Sternocleidomastoid (tissue), 1 donor: Measurements from ENCODE around the gene MGAT1.

DNA sequence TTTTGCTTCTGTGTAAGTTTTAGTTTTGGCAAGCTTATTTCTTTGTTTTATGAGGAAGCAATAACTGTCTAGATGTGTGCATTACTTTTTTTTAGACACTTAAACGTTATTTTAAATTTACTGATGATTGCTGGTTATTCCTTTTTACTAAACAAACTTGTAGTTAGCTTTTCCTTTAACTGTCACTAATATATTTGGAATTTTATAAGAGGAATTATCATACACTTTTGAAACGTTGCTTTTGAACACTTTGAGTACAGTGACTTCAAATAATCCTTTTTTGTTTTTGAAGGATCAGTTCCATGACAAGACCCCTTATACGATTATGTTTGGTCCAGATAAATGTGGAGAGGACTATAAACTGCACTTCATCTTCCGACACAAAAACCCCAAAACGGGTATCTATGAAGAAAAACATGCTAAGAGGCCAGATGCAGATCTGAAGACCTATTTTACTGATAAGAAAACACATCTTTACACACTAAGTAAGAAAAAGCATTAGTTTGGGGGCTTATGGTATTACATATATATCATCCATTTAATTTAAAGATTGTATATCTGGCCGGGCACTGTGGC, 10.9 kb downstream of the CANX start:
- PRO-cap, result no peak

DNA sequence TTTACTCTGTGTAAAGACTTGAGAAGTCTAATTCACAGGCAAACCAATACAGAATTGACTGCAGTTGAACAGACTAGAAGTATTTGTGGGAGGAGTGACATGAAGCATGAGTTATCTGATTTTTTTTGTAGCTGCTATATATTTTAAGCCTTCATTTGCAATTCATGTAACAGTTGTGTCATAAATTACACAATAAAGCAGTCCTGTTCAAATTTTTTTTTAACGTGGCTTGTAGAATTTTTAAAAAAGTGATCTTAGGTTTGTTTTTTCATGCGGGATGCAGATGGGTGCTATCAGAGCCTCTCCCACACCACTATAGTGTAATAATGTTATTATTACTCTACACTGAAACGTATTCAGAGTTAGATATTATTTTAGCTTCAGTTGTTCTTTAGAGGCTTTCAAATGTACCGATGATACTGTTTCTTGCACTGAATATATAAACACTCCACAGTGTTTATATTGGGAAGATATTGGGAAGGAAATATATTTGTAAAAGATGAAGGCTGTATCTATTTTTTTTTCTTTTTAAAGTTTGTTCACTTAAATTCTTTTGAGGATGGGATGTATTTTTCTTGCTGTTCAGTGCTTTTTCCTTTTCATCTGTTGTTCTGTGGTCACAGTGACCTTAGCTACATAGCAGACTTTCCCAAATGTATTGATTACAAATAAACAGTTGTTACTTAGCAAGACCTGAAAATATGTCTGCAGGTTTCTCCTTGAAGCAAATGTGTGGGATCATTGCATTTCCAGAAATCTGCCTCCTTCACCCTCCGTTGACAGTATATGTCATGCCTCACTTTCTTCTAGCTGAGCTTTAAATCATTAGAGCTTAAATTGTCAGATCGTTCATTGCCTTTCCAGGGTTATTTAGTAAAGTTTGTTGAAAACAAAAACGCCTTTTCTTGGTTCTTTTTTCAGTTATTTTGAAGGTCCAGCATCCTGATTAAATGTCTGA, 2.6 kb upstream of the MAML1 start:
- PRO-cap, result no peak

GRCh38 chr5:179759887-179760502, 27.4 kb downstream of the MAML1 start:
- PRO-cap, result no peak

DNA sequence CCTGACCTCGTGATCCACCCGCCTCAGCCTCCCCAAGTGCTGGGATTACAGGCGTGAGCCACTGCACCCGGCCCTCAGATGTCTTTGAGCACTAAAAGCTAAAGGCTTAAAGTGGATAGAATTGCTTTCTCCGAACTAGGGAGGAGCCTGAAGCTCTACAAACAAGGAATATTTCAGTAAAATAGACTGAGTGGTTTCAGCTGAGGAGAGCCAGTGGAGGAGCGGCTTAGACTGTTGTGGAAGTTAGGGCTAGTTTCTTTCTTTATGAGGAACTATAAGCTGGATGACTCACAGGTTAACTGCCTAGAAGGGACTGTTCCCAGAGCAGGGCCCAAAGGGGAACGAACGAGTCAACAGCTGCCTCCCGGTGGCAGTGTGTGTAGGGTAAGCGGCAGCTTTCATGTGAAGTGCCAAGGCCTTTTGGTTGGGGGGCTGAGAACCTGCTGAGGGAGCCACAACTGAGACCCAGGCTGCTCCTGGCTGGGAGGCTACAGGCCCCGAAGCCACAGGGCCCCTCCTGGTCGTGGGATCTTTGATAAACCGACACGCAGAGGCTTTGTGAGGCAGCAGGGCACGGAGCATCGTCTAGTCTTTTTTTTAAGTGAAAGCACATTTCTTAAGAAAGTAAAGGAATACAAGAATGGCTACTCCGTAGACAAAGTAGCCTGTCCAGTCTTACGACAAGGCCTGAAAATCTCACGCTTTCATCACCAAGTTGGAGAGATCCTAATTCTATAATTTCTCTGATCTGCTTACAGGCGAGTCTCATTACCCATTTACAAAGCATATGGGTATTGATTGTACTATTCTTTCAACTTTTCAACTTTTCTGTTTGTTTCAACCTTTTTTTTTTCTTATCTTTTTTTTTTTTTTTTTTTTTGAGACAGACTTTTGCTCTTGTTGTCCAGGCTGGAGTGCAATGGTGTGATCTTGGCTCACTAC, 7.1 kb downstream of the SQSTM1 start:
- PRO-cap, result no peak

- PRO-cap, result no peak
Observed at GRCh38 chr5:179870056-179870731, 11.6 kb upstream of the MRNIP start.

DNA sequence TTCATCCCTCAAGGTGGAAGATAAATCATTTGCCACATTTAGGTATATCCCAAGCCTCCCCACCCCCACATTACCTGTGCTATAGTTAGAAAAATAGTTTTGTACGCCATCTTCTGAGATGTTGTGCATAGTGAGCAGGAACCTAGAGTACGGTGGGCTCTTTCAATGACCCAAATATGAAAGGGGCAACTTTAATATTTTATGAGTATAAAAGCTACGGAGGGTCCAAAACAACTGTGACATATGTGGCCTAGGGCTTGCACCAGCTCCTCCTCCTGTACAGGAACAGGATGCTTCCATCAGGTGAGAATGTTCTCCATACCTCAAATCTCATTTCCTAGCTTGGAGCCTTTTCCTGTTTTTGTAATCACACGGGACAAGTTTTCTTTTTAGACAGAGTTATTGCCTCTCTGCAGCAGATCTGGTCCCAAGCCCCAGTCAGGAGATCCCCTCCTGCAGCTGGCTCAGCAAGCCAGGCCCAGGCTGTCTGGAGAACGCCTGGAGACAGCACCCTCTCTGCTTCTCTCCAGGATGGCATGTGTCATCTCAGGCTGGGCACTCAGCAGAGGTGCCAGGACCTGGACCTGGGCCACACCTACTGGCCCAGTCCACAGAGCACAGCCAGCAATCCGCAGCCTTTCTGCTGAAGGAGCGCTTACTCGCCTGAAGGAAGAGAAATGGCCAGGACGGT, 4.5 kb upstream of the TBC1D9B start:
- PRO-cap, result no peak

DNA sequence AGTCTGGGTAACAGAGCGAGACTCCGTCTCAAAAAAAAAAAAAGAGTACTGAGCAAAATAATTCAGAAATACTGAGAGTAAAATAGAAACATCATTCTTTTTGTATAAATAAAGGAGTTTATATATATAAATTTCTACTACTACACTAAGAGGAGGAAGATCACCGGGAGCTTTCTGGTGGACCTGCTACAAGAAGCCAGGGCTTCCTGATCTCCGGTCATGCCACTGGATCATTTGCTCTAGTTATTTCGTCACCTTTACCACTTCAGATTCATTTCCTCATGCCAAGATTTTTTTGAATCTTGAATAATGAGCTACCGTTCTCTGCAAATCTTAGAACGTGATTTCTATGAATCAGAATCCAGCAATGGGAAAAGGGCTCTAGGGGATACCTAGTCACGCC, 51.9 kb upstream of the TBC1D9B start:
- PRO-cap, result no peak

GRCh38 chr5:180085772-180086227, 14.2 kb upstream of the RNF130 start:
- PRO-cap, result no peak

DNA sequence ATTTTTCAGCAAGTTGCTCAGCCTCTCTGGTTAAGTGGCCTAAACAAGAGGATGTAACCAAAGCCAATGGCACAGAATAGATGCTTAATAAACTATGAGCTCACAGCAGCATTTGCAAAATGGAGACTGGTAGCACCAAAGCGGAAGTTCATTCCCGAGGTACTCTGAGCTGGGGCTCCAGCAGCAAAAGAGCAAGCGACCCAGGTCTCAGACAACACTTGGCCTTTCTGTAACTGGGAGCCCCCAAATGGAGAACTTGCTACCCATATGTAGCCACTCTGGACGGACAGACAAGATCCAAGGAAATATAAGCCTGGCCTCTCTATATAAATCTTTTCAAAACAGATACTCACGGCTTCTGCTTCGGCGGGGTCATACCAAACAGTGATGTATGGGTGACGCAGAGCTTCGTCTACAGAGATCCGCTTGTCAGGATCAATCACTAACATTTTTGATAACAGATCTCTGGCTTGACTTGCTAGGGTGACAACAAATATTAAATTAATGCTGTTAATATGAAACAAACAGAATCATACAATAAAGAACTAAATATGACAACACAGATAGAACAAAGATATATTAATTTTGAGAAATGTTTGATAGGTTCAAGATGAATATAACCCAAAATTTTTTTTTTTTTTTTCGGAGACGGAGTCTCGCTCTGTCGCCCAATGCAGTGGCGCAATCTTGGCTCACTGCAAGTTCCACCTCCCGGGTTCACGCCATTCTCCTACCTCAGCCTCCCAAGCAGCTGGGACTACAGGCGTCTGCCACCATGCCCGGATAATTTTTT, 31.9 kb upstream of the RASGEF1C start:
- PRO-cap, result no peak

GRCh38 chr5:180244851-180245611, 36.0 kb upstream of the RASGEF1C start:
- PRO-cap, result no peak

GRCh38 chr5:180441401-180441924, 52.7 kb upstream of the CNOT6 start:
- PRO-cap, result no peak

DNA sequence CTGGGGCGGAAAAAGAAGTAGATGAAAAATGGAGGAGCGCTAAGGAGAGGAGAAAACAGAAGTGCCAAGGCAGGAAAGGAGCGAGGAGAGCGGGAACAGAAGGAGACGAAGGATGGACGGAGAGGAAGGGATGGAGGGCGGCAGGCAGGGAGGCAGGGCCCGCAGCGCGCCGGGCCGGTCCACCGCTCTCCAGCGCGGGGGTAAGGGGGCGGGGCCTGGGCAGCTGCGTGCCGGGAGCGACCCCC, 215 bp upstream of the CNOT6 start:
- PRO-cap, result bidirectional peak, plus-strand start outside the sequence, minus-strand start at position 132 of the sequence

DNA sequence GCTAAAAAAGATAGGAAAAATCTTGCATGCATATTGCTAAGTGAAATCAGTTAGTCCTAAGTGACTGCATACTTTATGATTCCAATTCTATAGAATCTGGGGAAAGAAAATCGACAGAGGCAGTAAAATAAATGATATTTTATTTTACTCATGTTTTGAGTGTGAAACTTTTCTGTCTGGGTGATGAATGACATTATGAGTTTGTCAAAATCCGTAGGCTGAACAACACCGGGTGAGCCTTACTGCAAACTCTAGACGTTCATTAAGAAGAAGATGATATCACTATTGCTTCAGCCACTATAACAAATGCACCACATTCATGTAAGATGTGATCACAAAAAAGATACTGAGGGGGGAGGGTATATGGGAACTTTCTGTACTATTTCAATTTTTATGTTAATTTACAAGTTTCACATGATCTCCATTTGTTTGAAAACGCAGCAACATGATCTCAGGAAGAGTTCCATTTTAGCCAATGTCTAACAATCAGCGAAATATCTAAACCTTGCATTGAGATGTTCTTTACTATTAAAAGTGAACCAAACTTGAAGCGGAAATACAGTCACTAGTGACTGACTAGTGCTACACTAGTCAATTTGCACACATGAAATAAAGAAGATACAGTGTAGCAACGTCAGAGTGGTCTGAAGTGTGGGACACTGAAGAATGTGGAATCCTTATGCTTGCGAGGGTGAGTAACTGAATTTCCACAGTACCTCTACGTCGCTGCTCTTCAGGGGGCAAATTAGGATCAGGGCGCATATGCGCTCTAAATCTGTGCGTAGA, 39.4 kb upstream of the FLT4 start:
- PRO-cap, result no peak

DNA sequence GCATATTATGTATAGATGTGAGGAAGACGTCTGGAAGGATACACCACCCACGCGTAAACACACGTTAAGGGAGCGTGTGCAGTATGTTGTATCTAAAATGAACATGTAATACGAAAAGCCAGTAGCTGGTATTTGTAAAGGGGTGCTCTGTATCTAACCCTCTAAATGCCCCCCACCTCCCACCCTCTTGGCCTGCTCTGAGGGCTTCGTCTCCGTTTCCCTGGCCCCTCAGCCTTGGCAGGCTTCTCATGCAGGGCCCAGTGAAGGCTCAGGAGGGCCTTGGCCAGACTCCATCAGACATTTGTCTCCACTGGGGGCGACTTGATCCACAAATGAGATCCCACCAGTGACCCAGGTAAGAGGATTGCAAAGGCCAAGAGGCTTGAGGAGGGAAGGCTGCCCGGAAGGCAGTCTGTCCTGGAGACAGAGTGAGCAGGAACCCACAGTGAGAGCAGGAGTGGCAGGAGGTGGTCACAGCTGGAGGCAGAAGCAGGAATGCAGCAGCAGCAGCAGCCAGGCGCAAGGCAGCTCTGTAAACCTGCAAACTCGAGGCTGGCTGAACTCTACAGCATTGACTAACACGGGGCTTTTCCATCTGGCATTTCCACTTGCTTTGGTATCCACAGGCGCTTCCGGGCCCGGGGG, 15.0 kb downstream of the MGAT1 start:
- PRO-cap, result no peak

DNA sequence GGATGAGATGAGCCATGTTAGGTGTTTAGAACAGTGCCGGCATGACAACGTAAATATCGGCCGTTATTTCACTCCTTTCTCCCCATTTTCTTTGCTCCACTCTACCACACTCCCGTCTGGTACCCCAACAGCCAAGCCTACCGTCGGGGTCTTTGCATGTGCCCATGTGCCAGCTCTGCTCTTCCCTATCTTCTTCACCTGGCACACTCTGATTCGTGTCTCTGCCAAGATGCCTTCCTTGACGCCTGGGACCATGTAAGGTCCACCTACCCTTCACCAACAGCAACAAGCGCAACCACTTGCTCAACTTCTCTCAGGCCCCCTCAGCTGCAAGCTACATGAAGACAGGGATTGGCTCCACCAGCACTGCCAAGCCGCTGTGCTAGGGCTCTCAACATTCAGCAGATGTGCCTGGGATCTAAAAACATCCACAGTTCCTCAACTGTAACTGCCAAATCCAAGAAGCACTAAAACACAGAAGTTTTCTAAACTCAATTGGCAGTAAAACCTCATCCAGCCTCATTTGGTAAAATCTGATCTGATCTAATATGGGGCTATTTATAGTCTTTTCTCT, 4.4 kb downstream of the MGAT1 start:
- PRO-cap, result no peak

DNA sequence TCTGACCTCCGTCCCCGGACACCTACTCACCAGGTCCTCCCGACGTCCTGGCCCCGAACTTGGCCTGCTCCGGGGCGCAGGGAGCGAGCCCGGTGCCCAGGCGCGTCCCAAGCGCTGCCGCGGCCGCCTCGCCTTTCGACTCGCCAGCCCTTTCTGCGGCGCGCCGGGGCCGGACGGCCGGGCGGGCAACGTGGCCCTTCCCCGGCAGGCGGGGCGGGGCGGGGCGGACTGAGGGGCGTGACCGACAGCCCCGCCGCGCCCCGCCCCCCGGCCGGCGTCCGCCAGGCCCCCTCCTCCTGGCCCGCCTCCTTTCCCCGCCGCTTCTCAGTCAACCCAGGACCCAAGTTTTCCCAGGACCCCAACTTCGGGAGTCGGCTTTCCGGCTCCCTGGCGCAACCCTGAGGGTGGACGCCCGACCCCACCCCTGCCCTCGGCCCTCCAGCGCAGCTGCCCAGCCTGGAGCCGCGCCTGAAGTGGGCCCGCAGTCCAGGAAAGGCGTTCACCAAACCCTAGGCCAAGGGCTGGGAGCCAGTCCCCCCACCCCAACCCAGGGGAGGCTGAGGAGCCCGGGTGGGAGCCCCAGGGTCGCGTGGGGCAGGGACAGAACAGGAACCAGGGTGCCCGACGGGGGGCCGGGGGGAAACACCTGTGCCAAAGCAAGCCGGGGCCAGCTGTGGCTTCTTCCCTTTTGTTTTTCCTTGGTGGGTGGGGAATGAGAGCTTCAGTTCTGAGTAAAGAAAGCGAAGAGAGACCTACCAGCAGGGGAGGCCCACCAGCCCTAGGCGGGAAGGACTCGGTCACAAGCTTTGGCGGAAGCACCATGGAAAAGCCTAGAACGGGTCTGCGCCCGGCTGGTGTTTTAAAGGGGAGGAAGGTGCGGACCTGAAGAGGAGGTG, at the start of gene MGAT1:
Gene MGAT1, minus strand, starts transcription at position 157 of the 896 bp plus-strand sequence.
- PRO-cap, result bidirectional peak, plus-strand start at position 318 of the sequence, minus-strand start at position 155 of the sequence; bidirectional peak, plus-strand start at position 779 of the sequence, minus-strand start at position 475 of the sequence

DNA sequence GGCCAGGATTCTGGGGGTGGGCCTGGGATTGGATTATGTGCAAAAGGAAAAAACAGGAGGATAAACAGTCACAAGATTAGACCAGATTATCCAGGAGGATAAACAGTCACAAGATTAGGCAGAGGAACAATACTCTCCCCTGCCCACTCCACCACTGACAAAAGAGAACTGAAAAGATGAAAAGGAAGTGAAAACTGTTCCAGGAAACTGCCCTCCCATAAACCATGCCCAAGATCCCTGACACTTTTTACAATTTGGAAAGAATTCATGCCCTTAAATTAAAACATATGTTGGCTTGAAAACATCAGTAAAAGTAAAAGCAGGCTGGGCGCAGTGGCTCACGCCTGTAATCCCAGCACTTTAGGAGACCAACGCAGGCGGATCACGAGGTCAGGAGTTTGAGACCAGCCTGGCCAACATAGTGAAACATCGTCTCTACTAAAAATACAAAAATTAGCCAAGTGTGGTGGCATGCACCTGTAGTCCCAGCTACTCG, 2.6 kb upstream of the MGAT1 start:
- PRO-cap, result bidirectional peak, plus-strand start at position 307 of the sequence, minus-strand start at position 170 of the sequence

DNA sequence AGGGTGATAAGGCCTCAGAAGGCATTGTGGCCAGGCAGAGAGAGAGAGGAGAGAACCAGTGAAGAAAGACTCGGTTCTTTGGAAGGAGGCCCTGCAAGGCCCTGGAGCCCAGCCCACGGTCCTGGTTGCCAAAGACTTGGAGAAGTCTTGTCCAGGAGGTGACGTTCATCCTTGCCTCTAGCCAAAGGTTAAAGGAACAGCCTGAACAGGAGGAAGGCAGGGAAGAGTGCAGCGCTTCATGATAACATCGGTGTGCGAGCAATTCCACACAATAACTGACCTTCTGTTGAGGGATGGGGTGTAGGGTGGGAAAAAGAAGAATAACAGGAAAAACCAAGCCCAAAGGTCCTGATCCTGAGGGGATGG, 17.7 kb upstream of the MGAT1 start:
- PRO-cap, result no peak

- PRO-cap, result no peak
Observed at GRCh38 chr5:180866247-180867005, 5.3 kb upstream of the ZFP62 start.

- PRO-cap, result no peak
Observed at GRCh38 chr5:180907897-180908437, 9.0 kb downstream of the BTNL8 start.